Measurements from ENCODE around the genes CKAP2L, IL37, IL36A and ACTR3.

DNA sequence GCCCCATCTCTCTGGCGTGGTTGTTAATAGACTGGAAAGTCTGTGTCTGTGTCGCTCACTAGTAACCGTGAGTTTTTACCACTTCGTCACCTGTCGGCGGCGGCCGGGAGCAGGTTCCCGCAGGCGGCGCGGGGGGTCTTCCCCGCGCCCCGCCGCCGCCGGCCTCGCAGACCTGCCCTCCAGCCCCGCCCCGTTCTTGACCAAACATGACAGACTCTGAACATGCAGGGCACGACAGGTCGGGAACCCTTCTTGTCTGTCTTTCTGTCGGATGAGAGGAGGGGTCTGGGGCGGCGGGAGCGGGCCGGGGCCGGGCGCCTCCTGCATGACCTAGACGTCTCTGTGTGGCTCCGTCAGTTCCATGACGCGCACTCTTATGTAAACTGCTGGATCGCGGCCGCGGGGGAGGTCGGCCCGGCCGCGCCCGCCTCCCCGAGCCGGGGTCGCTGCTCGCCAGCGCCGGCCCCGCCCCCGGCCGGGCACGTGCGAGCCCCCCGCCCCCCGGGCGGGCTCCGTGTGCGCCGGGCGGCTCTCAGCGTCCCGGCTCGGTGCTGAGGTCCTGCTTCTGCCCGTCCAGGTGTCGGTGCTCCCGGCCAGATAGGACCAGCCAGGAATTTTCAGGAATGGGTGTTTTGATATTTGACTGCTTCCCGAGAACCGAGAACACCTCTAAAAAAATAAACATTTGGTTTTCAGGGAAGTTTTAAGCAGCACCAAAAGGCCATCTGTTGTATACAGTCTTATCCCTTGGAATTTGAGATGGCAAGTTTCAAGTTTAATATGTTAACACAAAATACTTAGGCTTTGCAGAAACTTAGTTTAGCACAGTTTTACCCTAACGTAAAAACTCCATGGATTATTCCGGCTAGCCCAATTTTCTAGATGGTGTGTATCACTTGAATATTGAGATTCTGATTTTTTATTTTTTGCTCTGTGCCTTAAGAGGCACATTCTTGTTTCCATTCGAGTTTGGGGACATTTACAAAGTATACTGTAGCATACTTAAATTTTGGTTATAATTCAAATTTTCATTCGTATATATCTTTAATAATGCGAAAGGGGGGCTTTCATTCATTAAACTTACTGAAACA is 737 bp downstream of the ZC3H6 start:
- PRO-cap = bidirectional peak, plus-strand start at position 515 of the sequence, minus-strand start at position 376 of the sequence

GRCh38 chr2:112317454-112317801 is 42.0 kb downstream of the ZC3H6 start:
- PRO-cap = no peak

DNA sequence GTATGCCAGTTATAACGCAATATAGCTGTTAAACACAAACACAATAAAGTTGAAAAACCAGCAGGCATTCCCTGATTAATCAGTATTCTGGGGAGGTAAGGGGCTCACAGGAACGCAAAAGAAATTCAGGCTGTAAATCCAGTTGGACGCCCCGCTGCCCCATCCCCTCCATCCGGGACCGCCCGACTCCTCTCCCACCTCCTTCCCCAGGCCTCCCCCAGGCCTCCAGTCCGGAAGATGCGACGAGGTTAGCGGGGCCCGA is 654 bp upstream of the POLR1B start:
- PRO-cap = bidirectional peak, plus-strand start at position 228 of the sequence, minus-strand start at position 225 of the sequence

DNA sequence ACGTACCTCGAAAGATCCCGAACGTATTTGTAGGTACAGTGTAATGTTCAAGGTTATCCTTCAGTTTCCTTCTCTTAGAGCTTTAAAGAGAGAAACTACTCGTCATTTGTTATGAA is 607 bp downstream of the POLR1B start:
- PRO-cap = no peak

DNA sequence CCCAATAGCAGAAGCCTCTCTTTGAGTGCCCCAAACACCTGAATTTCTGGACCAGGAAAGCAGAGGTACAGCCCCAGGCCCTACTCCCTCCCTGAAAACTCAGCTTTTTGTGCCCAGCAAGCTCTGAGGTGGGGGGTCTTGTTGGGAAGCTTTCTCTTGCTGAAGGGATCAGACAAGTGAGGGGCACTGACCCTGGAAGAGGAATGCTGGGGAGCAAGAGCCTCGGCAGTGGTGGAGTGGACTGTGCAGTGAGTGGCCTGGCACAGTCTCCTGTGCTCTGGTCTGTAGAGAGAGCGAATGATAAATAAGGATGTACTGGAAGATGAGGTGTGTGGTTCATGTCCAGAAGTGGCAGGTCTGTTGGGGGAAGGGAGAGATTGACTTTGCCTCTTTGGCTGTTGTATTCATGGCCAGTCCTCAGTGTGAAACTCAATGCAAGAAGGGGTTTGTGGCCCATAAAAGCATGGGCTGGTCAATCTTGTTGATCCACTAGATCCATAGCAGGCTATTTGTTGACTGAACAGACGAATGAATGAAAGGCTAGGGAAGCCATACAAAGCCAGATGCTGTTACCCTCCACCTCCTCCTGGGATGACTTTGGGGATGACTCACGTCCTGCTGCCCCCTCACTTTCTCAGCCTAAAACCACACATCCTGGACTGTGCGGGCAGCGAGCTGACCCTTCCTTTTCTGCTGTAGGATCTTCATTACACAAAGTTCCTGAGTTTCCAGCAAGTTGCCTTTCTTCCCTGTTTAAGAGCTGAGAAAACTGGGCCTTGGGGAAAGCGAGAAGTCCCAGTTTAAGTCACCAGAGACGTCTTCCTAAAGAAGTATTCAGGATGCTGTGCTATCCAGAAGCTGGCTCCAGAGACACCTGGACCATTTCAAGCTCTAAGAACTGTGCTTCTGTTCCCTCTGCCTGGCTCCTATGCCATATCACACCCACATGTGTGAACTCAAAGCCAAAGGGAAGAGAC is 5.1 kb upstream of the SLC20A1 start:
- PRO-cap = no peak

- PRO-cap = bidirectional peak, plus-strand start at chr2:112764818, minus-strand start at chr2:112764609
Measured at GRCh38 chr2:112763949-112765109, at the start of gene CKAP2L. TSS of gene CKAP2L (minus strand) at chr2:112764609.

- PRO-cap = no peak
Measured at GRCh38 chr2:112782251-112782600, 2.1 kb downstream of the IL1A start.

- PRO-cap = no peak
Measured at GRCh38 chr2:112911089-112911403, at the start of gene IL37. TSS of gene IL37 (plus strand) at chr2:112911165.

DNA sequence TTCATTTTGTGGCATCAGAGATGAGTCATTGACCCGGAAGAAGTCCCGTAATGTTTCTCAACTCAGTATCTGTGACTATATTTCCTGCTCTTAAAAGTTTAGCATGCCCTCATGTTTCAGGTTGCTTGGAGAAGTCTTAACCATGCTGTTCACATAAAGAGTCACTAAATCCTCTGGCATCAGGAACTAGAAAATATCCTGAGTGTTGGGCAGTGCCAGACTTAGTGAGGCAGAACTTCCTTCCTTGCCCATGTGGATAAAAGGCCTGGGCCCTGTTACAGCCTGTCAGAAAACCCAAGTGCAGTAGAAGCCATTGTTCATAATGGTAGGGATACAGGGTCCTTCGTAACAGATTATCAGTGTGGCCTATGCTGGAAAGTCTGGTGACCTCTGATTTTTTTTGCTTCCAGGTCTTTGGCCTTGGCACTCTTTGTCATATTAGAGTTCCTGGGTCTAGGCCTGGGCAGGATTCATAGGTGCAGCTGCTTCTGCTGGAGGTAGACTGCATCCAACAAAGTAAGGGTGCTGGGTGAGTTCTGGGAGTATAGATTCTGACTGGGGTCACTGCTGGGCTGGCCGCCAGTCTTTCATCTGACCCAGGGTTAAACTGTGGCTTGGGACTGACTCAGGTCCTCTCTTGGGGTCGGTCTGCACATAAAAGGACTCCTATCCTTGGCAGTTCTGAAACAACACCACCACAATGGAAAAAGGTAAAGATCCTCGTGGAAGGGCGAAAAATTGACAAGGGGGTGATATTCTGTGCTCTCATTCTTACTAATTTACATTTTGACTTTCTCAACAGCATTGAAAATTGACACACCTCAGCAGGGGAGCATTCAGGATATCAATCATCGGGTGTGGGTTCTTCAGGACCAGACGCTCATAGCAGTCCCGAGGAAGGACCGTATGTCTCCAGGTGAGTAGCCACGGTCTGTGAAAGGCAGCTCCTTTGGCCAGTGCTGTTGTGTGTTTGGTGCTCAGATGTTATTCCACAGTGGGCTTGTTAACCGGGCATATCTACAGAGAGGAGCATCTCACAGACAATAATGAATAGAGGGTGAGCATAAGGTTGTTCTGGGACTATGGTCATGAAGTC is at the start of gene IL36A:
TSS of gene IL36A (plus strand) at position 288 of the 1,096 bp plus-strand sequence.
- PRO-cap = no peak

- PRO-cap = no peak
Measured at GRCh38 chr2:113088618-113088950, 20.8 kb downstream of the IL1F10 start.

DNA sequence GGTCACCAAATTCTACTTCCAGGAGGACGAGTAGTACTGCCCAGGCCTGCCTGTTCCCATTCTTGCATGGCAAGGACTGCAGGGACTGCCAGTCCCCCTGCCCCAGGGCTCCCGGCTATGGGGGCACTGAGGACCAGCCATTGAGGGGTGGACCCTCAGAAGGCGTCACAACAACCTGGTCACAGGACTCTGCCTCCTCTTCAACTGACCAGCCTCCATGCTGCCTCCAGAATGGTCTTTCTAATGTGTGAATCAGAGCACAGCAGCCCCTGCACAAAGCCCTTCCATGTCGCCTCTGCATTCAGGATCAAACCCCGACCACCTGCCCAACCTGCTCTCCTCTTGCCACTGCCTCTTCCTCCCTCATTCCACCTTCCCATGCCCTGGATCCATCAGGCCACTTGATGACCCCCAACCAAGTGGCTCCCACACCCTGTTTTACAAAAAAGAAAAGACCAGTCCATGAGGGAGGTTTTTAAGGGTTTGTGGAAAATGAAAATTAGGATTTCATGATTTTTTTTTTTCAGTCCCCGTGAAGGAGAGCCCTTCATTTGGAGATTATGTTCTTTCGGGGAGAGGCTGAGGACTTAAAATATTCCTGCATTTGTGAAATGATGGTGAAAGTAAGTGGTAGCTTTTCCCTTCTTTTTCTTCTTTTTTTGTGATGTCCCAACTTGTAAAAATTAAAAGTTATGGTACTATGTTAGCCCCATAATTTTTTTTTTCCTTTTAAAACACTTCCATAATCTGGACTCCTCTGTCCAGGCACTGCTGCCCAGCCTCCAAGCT is 5.6 kb downstream of the IL1RN start:
- PRO-cap = no peak

DNA sequence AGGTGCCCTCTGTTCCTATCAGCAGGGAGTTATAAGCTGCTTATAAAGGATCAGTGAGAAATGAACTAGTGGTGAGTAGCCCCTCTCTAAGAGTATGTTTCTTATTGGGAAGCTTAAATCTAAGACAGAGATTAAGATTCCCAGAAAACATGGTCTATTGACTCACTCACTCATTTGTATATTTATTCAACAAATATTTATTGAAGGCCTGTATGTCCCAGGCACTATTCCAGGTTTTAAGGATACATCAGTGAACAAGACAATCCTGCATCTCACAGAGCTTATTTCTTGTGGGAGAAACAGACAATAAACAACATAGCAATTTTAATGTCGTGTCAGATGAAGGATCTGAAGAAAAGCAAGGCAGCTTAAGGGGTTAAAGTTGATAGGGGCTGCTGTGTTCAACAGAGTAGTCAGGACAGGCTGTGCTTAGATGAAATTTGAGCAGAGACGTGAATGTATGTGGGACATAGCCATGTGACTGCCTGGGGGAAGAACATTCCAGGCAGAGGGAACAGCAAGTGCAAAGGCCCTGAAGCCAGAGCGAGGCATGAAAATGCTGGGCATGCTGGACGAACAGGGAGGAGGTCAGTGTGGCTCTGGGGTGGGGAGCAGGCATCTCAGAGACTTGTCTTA is 14.8 kb upstream of the PSD4 start:
- PRO-cap = no peak

DNA sequence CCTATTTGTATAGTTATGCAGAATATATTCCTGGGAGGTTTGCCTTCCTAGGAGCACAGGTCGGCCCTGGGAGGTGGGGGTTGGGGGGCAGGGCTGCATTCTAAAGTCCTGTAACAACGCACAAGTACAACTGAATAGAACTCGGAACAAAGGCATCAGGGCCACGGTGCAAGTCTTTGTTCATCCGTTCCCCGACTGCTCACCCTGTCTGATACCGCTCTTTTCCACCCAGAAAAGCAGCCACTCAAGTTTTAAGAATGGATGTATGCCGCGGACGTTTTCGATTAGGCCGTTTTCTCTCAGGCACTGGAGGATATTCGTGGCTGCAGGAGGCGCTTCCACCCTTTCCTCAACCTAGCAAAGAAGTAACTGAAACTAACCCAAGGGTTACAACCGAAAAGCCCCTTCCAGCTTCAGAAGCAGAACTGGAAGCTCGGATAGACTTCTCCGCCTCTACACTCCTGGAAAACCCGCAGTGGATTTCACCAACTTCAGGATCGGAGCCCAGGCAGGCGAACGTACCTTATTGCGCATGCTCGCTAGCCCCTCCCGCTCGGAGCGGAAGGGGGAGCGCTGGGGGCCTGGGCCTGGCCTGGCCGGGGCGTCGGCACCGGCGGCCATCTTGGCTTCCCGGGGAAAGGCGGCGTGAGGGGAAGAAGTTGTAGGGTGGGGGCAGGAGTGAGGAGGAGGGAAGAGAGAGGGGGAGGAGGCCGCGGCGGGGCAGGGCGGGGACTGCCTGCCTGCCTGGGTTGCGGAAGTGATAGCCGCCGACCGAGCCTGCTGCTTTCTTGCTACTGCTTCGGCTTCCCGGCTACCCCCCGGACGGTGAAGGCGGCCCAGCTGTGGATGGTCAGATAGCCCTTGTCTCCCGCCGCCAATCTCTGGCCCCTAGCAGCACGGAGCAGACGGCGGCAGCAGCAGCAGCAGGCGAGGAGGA is at the start of gene ACTR3:
TSS of gene ACTR3 (plus strand) at position 749 of the 937 bp plus-strand sequence.
- PRO-cap = bidirectional peak, plus-strand start at position 723 of the sequence, minus-strand start at position 427 of the sequence

DNA sequence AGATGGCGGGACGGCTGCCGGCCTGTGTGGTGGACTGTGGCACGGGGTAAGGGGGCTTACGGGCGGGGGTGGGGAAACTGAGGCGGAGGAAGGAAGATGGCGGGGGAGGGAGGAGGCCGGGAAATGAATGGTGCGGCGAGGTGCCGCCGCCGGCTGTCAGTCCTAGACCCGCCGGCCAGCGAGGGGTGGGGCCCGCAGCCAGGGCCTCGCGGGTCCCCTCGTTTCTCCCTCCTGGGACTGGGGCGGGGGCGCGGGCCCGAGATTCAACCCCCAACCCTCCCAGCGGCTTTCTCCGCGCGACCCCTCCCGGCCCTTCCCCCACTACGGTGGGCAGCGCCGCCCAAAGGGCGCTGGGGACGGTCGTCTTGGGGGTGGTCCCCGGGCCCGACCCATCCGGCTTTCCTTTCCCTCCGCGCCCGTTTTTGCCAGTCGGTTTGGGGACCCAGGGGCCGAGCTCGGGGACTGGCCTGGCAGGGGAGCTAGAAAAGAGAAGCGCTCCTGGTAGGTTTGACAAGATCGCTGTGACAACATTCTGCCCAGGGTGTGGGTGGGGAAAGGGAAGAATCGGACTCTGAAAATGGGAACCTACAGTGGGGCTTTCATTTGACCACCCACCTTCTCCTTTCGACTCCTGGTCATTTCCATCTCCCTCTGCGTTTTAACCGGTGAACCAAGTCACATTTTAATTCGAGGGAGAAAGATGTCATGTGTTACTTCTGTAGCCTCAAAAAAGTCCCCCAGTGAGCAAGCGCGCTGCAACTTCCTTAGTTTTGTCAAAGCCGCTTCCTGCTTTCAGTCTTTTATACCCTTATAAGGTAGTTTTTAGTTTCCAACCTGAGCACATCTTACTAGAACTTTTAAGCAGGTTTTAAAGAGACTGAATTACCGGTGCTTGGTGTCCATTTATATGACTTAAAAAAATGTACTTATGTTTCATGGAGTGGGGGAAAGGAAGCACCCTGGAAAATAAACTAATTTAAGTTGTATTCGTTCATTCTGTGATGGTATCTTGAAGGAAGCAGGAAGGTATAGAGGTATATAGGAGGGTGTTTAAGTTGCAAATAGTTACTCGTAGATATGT is 729 bp downstream of the ACTR3 start:
- PRO-cap = bidirectional peak, plus-strand start at position 428 of the sequence, minus-strand start at position 436 of the sequence; bidirectional peak, plus-strand start at position 513 of the sequence, minus-strand start at position 523 of the sequence; unidirectional peak, minus-strand start at position 660 of the sequence

DNA sequence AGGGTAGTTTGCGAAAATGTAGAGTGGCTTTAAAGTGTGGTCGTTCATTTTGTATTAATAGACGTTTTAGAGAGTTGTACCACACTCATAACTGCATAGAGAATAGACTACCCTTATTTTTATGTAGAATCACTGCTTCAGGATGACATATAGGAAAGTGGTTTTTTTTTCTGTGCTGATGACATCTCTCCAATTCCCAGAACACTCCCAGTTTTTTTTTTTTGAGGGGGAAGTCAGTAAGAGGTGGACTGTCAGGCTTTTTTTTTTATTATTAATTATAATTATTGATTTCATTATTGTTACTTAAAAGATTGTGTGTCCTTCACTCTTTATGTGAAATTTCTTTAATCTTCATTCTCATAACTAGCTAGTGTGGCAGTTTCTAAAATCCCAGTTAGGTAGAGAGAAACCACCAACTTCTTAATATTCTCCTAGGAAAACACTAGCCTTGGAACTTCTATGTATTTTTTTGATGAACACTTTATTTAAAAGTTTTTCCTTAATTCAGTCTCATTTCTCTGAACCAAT is 1.5 kb downstream of the ACTR3 start:
- PRO-cap = no peak

- PRO-cap = no peak
Measured at GRCh38 chr2:113957282-113957740, 67.4 kb downstream of the ACTR3 start.

DNA sequence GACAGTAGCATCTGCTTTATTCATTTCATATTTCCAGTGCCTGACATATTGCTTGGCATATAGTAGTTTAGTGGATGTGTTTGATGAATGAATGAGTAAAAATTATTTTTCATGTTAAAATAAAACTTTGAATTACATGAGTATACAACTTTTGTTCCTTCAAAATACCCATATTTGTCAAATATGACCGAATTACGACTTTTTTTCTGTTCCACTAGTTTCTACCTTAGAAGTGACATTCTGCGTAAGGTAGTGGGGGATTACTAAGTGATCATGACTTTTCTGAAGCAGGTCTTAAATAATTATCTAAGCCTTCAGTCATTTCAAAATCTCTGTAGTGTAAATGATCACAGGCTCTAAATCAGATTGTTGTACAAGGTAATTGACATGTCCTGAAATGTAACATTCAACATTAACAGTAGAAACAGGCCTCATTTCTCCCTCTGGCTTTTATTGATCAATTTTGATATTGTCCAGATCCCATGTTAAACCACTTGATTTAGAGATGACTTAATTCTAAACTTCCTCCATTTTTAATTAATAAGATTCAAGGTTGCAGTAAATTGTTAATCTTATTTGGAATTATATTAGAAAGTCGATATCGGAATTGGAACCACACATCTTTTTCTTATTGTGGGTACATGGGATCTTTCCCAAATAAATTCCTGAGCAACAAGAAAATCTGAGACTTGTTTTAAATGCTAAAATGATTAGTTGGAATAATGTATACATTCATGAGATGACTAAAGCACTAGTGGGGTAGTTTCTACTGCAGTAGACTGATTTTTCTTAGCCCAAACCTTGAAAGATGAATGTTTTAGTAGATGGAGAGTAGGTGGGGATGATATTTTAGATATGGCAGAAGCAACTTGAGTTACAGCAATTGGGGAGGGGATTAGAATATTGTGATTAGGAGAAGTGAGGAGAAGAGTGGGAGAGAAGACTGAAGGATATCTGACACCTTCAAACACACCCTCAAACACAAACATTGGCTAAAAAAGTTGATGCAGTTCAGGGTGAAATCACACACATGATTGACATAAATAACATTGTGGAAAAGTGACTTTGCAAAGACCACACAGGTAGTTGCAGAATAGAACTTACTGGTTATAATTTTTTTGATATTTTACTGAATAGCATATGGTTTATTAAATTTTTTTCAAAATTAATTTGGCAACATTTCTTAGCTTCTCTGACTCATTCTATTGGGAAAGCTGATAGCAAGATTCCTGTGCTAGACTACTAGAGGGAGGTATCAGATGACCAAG is 72.5 kb downstream of the ACTR3 start:
- PRO-cap = no peak

- PRO-cap = no peak
Measured at GRCh38 chr2:113979234-113980060, 89.6 kb downstream of the ACTR3 start.

DNA sequence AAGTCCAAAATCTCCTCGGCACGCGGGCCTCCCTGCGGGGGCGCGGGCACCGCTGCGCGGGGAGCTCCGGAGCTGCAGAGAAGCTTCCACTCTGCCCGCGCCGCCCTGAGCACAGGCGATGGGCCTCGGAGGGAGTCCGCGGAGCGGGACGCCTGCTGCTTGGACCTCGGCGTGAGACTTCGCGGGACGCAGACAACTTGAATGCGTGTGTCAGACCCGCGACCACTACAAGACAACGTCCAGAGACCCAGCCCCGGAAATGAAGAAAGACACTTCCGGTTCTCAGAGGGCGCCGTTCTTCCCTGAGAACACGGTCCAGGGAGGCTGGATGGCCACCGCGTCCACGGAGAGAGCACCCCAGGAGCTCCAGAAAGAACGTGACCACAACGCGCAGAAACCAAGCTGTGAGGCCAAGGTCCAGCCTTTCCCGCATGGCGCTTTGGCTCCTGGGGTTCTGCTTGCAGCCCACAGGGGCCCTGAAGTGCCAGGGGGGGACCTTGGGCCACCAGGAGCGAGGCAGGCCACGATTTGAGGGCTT is 219.9 kb downstream of the DPP10 start:
- PRO-cap = no peak

GRCh38 chr2:117803667-117804436 is 10.6 kb upstream of the DDX18 start:
- PRO-cap = no peak